Left lung (tissue), 1 donor: ENCODE measurements around the genes PSG7, PHLDB3 and SRRM5.

DNA sequence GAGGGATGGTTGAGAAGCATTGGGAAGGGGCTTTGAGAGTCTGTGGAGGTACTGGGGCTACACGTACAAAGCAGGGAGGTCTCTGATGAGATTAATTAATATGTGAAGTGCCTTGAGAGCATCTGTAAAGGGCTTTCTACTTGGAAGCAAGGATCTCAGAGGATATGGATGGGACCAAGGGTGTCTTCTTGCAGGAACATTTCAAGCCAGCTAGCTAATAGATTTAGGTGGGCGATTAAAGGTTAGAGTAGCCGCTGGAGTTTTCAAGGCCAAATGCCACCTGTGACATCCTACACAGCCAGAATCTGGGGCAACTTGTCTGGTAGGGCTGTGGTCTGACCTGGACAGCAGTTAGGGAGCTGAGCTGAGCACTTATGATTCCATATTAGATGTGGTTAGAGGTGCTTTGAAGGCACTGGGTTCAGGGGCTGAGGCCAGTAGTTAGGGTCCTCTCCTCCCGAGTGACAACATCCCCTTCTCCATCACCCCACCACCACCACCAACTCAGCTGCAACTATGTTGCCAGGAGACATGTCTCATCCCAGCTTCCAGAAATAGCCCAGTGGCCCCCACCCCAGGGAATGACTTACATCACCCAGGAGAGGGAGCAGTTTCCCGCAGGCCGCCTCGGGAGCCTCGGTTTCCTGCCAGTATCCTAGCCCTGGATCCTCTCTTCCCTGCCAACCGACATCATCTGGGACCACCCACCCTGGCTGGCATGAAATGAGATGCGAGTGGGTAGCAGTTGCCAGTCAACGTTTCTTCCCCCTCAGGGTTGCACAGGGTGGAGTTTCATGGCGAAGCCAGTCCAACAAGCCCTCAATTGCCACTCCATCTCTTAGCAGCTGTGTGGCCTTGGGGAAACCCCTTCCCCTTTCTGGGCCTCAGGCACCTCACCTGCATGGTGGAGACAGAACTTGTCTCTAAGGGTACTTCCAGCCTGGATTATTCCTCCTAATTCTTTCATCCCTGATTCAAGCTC is 3.6 kb upstream of the GSK3A start:
- PRO-cap, result unidirectional peak, minus-strand start at position 774 of the sequence

DNA sequence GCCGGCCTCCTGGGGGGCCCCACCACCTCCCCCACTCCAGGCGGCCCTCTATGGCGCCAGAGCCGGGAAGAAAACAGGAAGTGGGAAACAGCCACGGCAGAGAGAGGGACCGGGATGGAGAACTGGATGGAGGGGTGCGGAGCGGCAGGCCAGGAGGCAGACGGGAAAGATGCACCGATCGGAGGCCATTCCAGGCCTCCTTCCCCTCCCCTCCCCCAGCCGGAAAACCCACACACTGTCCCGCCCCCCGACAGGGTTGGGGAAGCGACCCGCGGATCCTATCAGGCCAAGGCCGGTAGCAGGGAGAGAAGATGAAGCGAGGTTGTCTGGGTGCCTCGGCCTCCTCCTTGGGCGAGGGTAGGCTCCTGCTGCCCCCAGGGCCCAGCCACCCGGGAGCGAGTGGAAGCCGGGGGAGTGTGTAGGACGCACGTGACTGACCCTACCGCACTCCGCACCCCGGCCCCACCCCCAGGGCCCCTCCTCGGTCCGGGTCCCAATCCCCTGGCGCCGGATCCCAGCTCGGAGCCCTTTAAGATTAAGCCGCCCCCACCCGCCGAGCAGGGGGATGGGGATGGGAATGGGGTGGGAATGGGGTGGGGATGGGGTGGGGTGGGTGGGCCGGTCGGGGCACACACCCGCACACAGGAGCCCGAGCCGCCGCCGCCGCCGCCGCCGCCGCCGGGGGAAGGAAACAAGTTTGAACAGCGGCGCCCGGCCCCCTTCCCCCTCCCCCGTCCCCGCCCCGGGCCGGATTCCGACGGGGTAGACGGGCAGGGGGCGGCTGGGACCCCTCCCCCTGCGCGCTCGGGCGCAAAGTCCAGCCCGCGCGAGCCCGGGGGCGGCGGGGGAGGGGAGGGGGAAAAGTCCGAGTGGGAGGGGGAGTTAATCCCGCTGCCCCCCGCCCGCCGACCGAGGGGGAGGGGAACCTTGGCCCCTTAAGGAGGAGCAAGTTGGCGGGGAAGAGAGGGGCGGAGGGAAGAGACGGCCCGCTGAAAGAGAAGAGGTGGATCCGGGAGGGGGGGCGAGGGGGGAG is 1.4 kb downstream of the ERF start:
- PRO-cap, result bidirectional peak, plus-strand start at position 99 of the sequence, minus-strand start outside the sequence; bidirectional peak, plus-strand start at position 253 of the sequence, minus-strand start at position 198 of the sequence; bidirectional peak, plus-strand start at position 638 of the sequence, minus-strand start at position 688 of the sequence

- PRO-cap, result no peak
Measured at GRCh38 chr19:42271518-42272639, 2.8 kb downstream of the CIC start.

DNA sequence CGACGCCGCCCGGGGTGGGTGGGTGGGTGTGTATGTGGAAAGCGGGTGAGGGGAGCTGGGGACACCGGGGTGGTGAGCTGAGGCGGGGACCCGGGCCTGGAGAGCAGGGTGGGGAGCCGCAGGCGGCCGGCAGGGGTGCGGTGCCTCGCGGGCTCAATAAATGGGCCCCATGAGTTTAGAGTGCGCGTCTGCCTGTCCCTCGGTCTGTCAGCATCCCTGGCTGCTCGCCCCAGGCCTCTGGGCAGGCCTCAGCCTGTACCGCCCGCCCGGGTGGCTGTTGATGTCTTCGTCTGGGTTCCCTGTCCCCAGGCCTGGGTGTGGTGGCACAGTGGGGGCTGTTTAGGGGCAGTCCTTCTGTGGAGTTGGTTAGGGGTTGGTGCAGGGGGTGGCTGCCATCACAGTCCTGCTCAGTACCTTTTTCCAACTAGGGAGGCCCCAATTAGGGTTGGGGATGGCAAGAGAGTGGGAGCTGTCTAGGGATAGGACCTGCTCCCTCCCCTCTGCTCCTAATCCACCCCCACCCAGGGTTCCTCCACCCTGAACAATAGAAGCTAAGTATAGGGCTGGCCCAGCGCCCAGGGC is 12.2 kb downstream of the CIC start:
- PRO-cap, result bidirectional peak, plus-strand start outside the sequence, minus-strand start at position 426 of the sequence

DNA sequence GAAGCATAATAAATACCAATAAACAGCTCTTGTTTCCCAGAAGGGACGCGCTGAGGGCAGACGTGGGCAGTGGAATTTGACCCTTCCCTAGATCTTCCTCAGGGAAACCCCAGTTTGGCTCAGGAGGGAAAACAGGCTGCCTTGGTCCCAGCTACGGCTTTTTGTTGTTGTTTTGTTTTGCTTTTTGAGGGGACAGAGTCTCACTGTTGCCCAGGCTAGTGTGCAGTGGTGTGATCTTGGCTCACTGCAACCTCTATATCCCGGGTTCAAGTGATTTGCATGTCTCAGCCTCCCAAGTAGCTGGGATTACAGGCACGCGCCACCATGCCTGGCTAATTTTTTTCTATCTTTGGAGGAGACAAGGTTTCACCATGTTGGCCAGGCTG is 11.2 kb downstream of the CNFN start:
- PRO-cap, result no peak

DNA sequence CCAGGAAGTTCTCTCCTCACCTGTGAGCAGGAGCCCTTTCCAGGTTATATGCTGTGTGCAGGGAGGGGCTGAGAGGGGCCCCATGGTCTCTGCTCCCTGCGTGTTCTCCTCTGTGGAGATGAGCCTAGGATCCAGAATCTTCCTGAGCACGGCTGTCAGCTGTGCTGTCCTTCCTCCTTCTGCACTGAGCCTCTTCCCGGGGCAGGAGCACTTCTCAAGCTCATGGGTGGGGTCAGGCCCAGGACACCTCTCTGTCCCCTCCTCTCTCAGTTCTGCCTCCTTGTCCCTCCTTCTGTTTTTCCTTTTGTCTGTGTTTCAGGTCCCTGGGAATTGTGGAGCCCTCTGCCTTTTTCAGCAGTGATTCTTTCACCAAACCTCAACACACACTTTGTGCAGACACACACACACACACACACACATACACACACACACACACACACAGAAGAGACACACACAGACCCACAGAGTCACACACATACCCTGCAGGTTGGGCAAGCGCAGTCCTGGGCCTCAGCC is at the start of gene PSG7:
Gene PSG7 (minus strand): TSS at position 215 of the 516 bp plus-strand sequence.
- PRO-cap, result no peak

GRCh38 chr19:43265335-43265657 is 4.0 kb downstream of the PSG9 start:
- PRO-cap, result no peak

DNA sequence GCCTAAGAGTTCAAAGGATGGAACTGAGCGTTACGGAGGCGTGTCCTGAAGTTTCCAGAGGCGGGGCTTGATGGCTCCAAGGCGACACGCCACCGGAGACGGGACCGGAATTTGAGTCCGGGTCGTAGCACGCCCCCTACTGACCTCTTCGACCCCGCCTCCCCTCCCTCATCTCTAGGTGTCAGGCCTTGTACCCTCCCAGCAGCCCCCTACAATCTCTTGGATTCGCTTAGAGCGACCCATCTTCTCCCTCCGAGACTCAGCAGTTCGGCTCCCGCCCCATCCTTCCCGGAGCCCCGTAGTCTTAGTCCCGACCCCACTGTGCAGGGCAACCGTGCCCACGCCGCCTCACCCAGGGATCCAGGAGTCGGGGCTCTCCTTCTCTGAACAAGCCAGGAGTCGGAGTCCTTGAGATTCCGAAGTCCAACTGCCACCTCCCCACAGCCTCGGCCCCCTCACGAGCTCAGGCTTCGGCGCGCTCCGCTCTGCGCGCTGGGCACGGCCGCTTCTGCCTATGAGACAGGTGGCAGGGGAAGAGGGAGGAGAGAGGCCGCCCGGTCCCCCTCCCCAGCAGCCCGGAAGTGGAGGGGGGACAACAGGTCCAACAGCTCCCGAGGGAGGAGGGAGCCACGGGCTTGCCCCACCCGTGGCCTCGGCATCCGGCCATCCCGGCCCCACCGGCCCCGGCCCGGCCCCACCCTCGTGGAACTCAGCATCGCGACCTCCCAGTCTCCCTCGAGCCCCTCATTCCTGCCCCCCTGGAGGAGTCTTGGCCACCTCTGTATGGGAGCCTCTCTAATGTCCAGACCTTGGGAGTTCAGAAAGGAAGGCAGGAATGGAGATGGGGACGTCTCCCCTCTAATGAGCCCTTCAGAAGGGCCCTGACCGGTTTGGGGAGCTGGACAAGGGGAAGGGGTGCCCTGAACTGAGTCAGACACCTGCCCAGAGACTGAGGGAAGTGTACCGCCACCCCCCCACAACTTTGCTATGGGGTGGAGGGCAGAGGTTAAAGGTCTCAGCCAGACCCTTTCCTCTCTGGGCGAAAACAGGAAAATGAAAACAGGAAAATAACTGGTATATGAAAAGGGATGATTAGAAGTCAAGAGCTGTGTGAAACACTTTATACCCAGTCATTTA is at the start of gene PHLDB3:
Gene PHLDB3 (minus strand): TSS at position 510 of the 1,137 bp plus-strand sequence.
- PRO-cap, result bidirectional peak, plus-strand start at position 57 of the sequence, minus-strand start outside the sequence; bidirectional peak, plus-strand start at position 609 of the sequence, minus-strand start at position 489 of the sequence

DNA sequence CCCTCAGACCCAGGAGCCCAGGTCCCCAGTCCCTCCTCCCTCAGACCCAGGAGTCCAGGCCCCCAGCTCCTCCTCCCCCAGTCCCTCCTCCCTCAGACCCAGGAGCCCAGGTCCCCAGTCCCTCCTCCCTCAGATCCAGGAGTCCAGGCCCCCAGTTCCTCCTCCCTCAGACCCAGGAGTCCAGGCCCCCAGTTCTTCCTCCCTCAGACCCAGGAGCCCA is 2.7 kb upstream of the PHLDB3 start:
- PRO-cap, result no peak

- PRO-cap, result no peak
Measured at GRCh38 chr19:43527704-43528239, 771 bp upstream of the ETHE1 start.

DNA sequence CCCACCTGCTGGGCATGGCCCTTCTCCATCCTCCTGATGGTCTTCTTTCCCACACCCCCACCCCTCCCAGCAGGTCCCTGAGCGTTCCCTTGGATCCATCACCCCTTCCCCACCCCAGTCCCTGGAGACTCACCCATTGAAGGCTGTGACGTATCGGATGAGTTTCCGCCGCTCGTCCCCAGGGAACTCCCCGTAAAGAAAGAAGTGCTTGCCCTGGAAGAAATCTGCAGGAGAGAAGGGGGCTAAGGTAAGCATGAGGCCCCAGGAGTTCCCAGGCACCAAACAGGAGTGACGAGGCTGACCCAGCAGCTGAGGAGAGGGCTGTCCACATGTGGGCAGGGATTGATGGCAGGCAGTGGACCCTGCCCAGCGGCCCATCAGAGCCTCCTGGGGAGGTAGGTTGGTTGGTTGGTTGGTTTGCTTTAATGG is 11.0 kb downstream of the ZNF575 start:
- PRO-cap, result no peak

DNA sequence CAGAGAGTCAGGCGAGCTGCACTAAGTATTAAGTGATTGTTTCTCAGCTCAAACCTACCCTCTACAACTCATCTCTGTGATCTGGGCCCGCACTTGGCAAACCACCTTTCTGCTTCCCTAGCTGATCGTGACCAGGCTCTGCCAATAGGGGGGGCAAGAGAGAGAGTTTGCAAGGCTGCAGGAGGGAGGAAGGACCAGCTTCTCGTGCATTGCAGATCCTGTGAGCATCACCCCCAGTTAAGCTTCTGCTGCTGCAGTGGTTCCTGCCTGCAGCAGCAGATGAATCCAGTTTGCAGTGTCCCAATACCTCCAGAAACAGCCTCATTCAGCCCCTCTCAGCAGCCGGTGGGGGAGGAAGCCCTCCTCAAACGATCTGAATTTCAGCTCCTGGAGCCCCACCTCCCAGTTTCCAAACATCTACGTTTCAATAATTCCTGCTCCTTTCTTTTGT is 20.1 kb downstream of the XRCC1 start:
- PRO-cap, result no peak

DNA sequence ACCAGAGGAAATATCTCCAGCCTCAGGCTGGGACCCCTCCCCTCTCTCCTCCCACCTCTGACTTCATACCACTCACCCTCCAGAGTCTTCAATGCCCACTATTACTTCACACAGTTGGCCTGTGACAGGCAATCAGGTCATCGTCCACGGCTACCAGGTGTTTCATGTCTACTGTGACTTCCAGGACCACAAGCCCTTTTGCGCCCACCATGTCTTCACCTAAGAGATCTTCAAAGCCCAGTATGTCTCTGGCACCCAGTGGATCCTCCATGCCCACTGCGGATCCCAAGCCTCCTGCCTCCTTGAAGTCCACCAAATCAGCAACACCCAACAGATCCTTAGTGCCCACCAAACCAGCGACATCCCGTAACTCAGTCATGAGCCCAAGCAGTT is at the start of gene SRRM5:
Gene SRRM5 (plus strand): TSS at position 176 of the 393 bp plus-strand sequence.
- PRO-cap, result no peak

GRCh38 chr19:43620160-43620537 is 720 bp upstream of the ZNF428 start:
- PRO-cap, result no peak

DNA sequence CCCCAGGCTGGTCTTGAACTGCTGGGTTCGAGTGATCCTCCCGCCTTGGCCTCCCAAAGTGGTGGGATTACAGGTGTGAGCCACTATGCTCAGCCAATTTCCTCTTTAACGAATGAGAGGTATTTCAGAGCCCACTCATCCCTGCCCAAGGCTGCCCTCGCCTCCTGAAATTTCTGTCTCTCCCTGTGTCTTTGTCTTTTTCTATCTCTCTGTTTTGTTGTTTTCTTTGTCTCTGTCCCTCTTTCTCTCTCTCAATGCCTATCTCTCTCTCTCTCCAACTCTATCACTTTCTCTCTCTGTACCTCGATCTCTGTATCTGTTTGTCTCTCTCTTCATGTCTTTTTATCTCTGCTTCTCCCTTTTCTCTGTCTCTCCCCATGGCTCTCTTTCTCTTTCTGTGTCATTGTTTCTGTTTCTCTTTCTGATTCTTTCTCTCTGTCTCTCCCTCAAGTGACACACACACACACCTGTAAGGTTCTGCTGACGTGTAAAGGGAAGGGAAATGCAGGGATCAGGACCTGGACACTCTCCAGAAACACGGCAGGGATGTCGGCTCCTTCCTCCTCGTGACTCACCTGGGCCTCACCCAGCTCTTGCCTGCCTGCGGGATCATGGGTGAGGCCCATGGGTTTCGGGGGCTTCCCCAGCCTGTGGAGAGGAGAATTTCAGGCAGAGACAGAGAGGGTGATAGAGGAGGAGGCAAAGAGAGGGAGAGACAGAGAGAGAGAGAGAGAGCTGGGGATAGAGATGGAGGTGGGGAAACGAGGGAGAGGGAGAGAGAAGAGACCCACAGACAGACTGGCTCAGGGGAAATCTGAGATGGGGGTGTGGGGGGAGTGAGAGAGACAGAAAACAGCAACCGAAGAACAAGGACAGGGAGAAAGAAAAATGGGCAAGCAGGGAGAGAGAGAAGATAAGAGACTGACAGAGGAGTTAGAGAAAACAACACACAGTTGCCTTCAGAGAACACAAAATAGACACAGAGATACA is 5.4 kb upstream of the PLAUR start:
- PRO-cap, result unidirectional peak, minus-strand start at position 397 of the sequence; unidirectional peak, minus-strand start at position 566 of the sequence

- PRO-cap, result unidirectional peak, minus-strand start at chr19:43739060
Measured at GRCh38 chr19:43738991-43739316, 15.8 kb downstream of the SMG9 start.

- PRO-cap, result no peak
Measured at GRCh38 chr19:43739867-43740324, 14.9 kb downstream of the SMG9 start.

- PRO-cap, result no peak
Measured at GRCh38 chr19:43756175-43756508, 1.4 kb upstream of the SMG9 start.

DNA sequence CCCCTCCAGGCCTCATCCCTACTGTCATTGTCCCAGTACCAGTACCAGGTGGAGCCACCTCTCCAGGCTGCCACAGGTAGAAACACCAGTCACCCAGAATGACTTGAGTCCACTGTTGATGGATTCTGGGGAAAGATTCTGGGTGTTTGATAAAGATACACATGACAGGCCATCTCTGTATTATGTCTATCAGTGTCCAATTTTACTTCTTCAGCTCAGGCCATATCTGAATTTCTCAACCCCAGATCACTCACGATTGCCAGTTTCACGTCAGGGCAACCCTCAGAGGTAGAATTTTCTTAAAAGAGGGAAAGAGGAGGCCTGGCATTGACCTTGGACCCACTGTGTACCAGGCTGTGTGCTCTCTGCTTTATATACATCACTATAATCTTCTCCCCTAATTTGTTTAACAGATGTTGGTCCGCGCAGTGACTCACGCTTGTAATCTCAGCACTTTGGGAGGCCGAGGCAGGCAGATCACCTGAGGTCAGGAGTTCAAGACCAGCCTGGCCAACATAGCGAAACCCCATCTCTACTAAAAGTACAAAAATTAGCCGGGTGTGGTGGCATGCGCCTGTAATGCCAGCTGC is 1.8 kb upstream of the SMG9 start:
- PRO-cap, result no peak

DNA sequence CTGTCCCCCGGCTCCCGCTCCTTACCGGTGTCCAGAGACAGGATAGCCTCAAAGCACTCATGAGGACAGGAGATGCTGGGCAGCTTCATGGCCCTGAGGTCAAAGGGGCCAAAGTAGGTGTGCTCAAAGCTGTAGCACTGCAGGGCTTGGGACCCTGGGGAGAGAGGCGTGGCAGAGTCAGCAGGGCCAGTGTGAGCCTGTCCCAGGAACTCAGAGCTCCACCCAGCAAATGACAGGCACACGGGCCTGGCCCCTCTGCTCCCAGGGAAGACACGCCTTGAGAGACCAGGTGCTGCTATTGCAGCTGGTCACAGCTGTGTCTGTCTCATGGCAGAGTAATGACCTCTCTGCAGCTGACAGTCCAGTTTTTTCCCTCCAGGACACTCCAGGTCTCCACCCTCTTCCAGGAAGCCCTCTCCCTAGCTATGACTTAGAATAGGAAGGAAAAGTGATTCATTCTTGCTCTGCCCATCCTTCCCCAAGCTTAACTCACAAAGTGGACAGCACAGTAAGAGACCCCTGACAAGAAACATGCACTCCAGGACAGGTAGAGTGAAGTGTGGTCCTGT is 2.5 kb downstream of the LYPD5 start:
- PRO-cap, result no peak